ENCODE measurements around a stretch of chr18.

GRCh38 chr18:12329420-12330090 lies 21.5 kb downstream of the TUBB6 start:
- PRO-cap, result no peak
- RAMPAGE, long total RNA, result no peak

DNA sequence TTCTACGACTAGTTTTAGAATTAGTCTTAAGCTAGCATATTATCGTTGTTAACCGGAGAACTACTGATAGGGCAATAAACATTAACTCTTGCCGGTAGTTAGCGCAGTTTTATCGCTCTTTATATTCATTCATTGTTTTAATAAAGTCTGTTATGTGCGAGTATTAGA lies 522 bp downstream of the PSMG2 start:
- PRO-cap, result no peak
- RAMPAGE, long total RNA, result no peak

- PRO-cap, result no peak
- RAMPAGE, long total RNA, result no peak
Observed at GRCh38 chr18:12703648-12704285, 925 bp downstream of the PSMG2 start.

DNA sequence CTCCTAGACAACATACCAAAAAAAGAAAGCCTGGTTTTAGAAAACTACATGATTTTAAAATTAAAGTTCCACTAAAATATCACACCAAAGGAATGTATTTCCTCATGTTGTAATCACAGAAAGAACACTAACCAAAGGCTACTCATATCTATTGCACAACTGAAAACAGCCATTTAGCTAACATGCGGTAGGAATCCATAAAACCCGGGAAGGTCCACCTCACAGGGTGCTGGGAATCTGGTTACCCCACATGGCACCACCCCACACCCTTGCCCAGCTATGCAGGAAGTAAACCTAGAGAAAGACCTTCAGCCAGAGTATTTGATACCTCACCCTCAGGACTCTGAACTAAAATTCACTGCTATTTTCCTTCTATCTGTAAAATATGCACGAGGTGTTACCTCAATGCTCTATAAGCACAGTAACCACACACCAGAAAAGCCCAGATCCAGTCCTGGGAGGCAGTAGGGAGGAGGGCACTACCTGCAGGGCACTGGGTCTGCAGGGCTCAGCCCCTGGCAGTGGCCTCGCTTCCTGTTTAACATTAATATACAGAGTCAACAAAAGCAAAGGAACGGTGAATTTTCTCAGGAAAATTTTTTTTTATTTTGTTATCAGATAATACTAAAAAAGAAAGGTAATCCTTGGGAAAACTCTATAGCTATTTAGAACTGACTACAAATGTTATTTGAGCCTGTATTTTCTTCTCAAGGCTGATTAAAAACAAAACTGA lies 45.8 kb downstream of the PTPN2 start:
- PRO-cap, result no peak
- RAMPAGE, long total RNA, result no peak

GRCh38 chr18:12883184-12884145 lies 572 bp downstream of the PTPN2 start:
- PRO-cap, result bidirectional peak, plus-strand start at chr18:12883980, minus-strand start at chr18:12883808
- RAMPAGE, long total RNA, result no peak

DNA sequence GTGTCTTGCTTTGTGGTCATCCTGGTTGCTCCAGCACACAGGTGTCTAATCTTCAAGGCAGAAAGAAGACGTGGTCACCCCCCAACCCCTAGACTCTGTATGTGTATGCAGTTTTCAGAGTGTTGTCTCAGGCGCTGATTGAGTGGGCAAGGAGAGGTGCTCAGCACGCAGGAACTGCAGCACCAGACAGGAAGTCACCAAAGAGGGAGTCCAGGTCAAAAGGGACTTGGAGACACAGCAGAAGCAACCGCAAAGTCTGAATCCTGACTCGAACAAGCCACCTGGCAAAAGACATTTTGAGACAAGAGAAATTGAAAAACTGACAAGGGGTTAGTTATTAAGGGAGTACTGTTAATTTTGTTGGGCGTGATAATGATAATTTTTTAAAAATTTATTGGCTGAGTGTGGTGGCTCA lies 79.8 kb upstream of the LDLRAD4 start:
- PRO-cap, result no peak
- RAMPAGE, long total RNA, result no peak

- PRO-cap, result no peak
- RAMPAGE, long total RNA, result no peak
Observed at GRCh38 chr18:13220446-13221072, 2.0 kb downstream of the LDLRAD4 start.

GRCh38 chr18:13375335-13375606 lies 156.7 kb downstream of the LDLRAD4 start:
- PRO-cap, result no peak
- RAMPAGE, long total RNA, result no peak

DNA sequence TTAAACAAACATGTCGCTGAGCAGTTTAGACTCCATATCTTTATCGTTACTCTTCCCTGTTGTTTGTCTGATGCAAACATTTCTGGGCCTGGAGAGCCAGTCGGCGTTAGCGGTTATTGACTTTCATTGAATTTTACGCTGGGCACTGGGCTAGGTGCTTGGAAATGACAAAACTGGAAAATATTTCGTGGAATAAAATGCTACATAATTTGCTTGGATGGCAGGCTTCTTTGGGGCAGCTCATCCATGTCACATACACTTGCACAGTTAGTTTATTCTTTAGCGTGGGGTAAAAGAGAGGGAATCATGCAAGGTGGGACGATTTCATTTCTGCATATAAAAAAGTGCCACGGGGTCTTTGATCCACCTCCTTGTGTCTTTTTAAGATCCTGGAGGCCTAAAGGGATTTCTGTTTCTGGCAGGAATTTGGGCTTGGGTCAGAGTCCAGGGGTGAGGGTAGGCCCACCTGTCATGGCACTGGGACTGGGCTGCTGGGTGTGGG lies 181.5 kb downstream of the LDLRAD4 start:
- PRO-cap, result no peak
- RAMPAGE, long total RNA, result start-site peak on the plus strand centred at position 156 of the sequence, 214 bp wide, 7 reads

- PRO-cap, result no peak
- RAMPAGE, long total RNA, result no peak
Observed at GRCh38 chr18:13434773-13435289, 216.3 kb downstream of the LDLRAD4 start.

- PRO-cap, result bidirectional peak, plus-strand start at chr18:13500346, minus-strand start at chr18:13500234; unidirectional peak, minus-strand start at chr18:13500640
- RAMPAGE, long total RNA, result start-site peak on the plus strand at chr18:13500458-13500589, 13 reads
Observed at GRCh38 chr18:13500001-13500987, 226.1 kb downstream of the FAM210A start.

DNA sequence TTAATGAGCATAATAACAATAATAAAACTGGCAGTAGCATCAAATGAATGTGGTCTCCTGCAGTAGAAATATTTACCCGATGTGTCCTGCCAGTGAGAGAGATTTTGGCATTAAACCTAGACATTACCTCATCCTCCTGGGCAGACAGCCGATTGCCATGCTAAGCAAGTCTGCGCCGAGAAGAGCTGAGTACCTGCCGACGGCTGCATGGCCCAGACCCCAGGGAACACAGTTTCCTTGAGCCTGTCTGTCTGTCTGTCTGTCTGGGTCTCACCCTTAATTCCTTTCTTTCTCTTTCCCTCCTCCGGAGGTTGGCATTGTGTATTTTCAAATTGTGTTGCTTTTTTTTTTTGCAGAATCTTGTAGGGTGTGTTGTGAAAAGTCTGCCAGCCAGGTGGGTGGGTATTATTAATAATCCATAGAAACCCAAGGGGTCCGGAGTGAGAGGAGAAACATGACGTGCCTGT lies 225.1 kb downstream of the FAM210A start:
- PRO-cap, result no peak
- RAMPAGE, long total RNA, result no peak

GRCh38 chr18:13542100-13542448 lies 184.3 kb downstream of the FAM210A start:
- PRO-cap, result no peak
- RAMPAGE, long total RNA, result no peak

DNA sequence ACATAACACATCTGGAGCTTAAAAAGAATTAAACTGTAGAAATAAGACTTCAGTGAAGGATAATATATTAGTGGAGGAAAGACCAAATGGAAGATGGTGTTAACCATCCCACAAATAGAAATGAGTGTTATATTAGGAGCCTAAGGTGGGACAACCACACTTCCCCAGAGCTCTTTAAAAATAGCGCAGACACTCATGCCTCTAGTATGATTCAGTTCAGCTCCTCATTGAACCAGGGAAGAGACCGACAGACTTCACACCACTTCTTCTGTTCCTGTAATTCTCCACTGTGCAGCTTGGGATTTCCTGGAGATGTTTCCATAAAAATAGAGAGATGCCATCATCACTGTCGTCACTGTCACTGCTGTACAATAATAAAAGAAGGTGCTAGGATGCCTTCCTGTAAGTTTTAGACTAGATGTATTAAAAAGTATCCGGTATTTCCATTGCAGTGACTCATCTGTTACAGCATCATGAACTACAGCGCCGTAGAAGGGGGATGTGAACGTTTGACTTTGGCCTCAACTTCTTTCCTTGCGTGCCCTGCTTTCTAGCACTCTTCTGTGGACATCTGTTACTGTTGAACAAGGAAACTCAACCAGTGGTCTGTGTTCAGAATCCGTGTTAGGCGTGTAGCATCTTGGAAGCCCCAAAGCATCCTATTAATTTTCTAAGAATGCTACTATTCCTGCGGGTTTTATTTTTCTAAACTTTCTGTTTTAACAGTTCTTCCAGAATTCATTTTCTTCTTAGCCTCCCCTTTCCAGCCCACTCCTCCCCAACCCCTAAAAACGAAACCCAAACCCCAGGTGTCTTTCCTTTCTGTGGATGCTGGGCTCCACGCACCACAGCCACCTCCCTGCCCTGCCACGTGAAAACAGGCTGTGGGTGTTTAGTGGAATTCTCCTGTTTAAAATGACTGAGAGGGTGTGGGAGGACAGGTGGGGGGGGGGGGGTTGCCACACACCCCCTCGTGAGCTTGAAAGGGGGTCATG lies 110.8 kb downstream of the FAM210A start:
- PRO-cap, result no peak
- RAMPAGE, long total RNA, result no peak

DNA sequence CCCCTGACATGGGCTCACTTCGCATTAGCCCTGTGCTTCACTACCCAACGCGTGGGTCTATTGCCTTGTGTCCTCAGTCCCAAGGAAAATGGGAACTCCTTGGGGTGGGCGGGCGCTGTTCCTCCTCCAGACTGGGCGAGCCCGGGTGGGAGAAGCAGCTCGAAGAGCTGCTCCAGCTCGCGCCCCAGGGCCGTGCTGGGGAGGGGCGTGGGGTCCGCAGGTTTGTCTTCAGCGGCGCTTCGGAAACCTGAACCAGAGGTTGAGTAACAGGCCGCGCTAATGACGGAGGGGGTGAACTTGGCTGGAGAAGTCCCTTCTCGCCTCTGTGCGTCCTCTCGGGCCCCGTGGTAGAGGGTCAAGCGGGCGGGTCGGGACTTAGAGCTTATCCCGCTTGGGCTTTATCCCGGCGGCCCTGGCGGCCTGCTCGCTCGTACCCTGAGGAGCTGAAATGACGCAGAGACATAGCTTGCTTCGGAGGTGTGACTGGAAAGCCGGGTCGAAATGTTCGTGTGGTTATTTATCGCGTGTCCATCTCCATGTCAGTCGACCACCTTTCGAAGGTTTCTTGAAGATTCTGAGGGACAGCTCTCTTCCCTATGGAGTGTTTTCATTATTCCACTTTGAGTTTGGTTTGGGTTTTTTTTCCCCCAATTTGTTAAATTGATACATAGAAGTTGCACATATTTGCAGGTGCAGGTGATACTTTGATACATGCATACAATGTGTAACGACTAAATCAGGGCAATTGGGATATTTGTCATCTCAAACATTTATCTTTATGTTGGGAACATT lies 538 bp downstream of the RNMT start:
- PRO-cap, result no peak
- RAMPAGE, long total RNA, result no peak

DNA sequence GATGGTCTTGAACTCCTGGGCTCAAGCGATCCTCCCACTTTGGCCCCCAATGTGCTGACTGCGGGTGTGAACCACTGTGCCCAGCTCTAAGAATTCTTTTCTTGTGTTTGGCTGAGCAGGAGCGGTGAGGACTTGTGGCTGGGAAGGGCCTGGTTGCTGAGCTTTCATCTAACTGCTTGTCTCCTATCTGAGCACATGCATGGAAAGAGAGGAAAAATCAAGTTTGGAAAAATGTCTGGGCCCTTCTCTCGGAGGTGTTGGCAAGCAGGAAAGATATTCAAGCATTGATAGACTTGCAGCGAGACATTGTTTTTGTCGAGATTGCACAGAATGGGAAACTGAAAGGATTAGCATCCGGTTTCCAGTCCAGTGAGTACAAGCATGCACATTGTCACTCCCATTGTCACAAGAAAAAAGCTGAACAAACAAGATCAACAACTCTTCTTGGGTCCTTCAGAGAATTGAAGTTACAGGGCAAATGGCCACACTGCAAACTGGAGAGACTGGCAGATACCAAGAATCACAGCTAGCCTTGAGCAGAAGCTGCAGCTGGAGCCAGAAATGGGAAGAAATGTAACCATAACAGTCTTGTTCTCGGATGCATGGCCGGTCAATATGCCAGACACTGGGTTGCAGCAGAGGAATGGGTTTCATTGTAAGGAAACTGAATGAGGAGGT lies 19.7 kb upstream of the MC5R start:
- PRO-cap, result no peak
- RAMPAGE, long total RNA, result no peak

DNA sequence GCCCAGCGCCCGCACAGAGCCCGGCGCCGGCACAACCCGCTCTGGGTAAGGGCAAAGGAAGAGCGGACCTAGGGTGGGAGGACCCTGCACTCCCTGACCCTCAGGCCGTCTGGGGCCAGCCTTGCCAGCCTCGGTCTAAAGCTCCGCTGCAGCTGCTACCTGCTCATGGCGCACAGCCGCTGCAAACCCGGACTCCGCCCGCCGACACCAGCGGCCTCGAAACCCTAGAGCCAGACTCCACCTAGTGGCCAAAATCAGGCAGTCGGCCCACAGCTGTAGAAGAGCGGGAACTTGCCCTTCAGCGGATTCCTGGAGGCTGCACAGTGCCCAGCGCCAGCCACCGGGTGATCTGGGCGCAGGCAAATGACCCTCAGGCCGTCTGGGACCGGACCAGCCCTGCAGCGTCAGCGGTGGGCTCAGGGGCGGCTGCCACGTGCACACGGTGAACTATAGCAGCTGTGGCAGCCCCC lies 84.9 kb downstream of the POTEC start:
- PRO-cap, result no peak
- RAMPAGE, long total RNA, result no peak

DNA sequence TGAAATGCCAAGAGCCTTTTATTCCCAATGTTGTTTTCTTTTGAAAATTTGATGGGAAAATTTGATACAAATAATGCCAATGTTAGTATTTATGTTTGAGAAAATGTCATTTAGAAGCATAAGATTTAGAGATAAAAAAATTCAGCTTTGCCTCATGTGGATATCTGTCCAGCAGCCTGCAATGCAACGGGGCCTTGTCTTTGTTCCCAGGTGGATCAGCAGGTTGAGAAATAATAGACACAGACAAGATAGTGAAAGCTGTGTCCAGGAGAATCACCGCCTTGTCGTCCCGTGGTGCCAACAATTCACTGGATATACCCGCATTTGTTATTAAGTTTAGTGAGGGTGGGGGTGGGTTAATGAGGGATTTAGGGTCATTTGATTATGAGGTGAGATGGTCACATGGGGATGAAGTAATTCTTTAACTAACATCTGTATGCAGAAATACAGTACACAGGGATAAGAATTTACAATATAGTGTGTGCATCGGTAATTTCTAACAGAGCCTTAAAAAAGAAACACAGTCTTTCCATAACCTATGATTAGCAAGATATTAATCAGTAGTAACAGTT lies 50.0 kb downstream of the ANKRD30B start:
- PRO-cap, result no peak
- RAMPAGE, long total RNA, result no peak

DNA sequence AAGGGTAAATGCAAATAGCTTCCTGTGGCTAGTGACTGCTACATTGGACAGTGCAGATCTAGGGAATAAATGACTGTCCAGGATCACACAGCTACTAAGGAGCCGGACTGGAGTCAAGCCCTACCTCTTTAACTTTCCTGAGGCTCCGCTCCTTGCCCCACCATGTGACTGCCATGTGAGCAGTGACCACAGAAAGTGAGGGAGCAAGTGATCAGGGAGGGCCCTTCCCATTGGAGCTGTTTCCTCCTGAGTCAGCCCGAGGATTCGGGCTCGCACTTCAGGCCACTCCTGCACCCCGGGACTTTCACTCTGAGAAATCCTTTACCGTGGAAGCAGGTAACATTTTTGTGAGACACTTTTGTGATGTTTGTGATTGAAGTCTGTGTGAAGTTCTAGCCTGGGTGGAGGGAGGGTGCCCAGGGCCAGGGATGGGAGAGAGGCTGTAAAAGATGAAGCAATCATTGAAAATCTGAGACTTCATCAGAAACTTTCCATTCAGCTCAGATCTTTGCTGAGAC lies 198.1 kb downstream of the ANKRD30B start:
- PRO-cap, result no peak
- RAMPAGE, long total RNA, result no peak

DNA sequence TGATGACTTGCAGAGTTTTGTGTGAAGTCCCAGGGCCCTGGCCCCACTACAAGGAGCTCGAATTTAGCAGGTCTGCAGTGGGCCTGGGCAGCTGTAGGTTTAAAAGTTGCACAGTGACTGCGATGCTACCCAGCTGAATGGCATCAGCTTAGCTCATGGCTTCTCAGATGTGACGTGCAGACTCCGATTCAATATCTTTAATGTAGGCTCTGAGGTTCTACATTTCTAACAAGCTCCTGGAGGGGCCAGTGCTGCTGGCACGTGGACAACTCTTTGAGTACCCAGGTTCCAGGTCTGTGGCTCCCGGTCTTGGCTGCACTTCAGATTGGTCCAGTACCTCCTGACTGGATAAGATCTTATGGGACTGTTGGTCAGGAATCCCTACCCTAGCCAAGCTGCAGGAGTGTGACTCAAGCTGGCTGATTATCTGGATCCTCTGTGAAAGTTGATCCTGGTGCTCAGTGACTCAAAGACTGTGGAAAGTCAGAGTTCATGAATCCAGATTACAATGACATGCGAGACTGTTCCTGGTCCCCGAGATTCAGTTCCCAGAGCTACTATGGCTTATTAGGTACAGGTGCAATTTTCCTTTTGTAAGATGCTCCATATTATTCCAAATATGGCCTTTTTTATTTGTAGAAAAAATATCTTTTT lies 222.1 kb downstream of the ANKRD30B start:
- PRO-cap, result no peak
- RAMPAGE, long total RNA, result no peak